Mesenchymal stem cell of adipose (primary cell): ENCODE measurements around the gene PPP2R2B.

DNA sequence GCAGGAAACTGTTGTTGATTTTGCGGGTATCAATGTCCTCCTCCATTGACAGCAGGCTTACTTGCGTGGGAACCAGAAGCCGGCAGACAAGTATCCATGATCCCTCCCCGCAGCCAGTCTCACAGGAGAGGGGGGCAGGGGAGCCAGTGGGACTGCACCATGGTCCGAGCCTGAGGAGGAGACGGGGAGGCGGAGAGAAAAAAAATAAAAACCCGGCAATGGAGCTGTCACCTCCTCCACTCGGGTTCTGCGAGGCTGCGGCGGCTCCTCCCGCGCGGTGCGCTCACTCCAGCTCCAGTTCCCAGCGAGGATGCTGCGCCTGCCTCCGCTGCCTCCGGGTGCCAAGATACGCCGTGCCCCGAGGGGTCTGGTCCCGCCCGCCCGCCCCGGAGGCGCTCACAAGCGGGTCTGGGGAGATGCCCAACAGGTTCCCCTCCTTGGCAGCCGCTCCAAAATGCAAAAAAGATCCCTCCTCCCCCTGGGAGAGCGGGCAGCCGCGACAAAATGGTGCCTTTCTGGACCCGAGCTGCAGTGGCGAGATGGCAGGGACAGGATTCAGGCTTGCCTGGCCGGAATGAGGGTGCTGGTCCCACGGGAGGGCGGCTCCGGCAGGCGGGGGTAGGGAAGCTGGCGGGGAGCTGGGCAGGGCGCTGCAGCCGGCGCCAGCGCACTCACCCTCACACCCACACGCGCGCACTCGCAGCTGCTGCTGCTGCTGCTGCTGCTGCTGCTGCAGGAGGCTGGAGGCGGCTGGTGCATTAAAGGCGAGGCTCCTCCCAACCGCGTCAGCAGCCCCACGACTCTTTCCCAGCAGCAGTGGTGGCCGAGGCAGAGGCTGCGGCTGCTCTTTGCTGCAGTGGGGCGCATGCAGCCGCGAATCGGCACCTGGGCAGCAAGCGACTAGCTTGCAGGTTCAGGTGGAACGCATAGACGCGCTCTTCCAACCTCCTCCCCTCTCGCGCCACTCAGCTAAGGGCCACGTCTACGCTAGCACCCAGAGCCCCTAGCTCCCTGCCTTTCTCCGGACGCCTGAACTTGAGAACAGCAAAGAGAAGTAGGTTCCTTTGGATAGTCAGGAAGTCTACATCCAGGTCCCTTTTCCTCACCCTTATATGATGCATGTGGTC is at the start of gene PPP2R2B:
TSS of gene PPP2R2B (minus strand) at position 732 of the 1,127 bp plus-strand sequence.
- CAGE, long polyA plus RNA: no peak

GRCh38 chr5:147387060-147387492 is 122.8 kb downstream of the DPYSL3 start:
- CAGE, long polyA plus RNA: no peak

GRCh38 chr5:147403934-147404797 is 105.7 kb downstream of the DPYSL3 start:
- CAGE, long polyA plus RNA: no peak

DNA sequence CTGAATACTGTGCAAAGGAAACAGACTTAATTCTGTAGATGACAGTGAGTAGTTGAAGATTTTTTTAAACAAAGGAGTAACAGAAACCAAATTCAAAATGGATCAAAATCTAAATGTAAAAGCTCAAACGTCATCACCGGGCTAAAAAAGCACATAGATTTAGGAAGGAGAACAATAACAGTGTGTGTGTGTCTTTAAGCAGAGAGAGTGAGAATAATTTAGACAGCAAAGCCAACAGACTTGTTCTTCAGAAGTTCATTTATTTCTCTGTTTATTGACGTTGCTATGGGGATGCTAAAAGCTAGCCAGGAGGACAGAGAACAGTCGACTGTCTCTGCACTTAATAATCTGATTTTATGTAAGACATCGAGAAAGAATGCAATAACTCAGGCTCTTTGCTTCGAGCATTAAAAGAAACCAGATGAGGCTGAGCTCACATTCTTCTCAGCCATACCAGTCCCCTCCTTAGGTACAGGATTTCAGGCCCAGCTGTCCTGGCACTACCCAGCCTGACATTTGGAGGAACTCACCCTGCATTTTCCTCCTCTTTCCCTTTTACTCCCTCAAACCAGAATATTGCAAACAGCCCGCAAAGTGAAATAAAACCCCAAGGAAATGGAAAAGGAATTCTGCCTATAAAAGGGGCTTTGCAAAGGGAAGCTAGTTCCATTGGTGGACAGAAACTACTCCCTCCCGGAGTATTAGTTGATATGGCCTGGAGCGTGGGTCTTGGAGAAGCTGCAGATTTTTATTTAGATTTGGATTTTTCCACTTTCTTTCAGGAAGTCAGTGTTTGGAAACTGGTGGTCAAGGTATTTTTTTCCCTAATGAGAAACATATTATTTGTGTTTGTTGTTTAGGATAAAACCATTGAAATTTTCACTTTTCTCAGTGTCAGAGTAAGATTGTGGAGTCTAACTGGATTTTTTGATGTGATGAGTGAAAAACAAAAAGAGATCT is 44.5 kb upstream of the DPYSL3 start:
- CAGE, long polyA plus RNA: no peak

- CAGE, long polyA plus RNA: no peak
These were observed 5.1 kb upstream of the C5orf46 start for GRCh38 chr5:147911437-147911796.

- CAGE, long polyA plus RNA: no peak
These were observed 26.9 kb downstream of the SPINK5 start for GRCh38 chr5:148090423-148091396.

- CAGE, long polyA plus RNA: no peak
These were observed 30.3 kb downstream of the SPINK5 start for GRCh38 chr5:148093935-148094529.

- CAGE, long polyA plus RNA: no peak
These were observed 37.4 kb downstream of the SPINK5 start for GRCh38 chr5:148101247-148101502.

GRCh38 chr5:148416805-148417384 is 33.1 kb downstream of the FBXO38 start:
- CAGE, long polyA plus RNA: no peak

- CAGE, long polyA plus RNA: no peak
These were observed 84.7 kb upstream of the HTR4 start for GRCh38 chr5:148738943-148739425.

DNA sequence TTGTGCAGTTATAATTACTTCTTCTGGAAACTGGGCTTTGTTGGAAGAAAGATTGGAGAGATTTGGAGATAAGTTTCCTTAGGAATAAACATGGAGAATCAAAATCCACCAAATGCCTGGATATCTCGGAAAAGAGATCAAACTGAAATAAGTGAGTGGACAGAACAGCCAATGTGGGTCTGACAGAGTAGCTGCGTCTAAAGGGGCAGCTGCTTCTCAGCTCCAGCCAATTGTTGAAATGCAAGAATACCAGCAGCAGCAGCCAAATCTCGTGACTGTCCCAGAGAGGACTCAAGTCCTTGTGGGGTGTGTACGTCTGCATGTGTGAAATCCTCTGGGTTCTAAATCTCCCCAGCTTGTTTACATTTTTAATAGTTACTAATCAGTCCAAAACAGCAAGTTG is 85.6 kb upstream of the ADRB2 start:
- CAGE, long polyA plus RNA: no peak

GRCh38 chr5:148825462-148825965 is 897 bp upstream of the ADRB2 start:
- CAGE, long polyA plus RNA: no peak

DNA sequence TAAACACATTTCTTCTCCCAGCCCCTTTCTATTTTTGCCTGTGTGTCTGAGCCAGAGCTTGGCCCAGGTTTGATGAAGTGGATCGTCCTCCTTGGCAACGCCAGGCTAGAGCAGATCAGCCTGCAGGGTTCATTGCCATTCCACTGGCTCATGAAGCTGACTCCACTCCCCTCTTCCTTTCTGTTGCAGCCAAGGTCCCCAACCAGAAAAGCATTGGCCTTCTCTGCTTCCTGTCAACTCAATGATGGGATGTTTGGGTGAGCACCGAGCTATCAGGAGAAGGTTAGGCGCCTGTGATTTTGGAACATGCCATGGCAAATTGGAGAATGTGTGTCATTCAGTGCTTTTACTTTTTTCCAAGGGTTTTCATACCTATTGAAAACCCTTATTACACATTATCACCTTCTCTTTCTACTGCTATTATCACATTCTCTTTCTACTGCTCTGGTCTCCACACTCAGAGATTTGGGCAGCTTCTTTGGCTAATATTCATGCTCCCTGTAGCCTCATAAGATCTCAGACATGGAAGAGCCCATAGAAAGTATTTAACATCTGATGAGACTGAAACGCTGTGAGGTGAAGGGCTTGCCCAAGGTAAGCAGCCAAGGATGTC is 3.5 kb downstream of the ADRB2 start:
- CAGE, long polyA plus RNA: no peak

- CAGE, long polyA plus RNA: no peak
These were observed 10.3 kb downstream of the ADRB2 start for GRCh38 chr5:148836618-148837228.

GRCh38 chr5:148841727-148842011 is 15.3 kb downstream of the ADRB2 start:
- CAGE, long polyA plus RNA: no peak

GRCh38 chr5:148914923-148915295 is 88.5 kb downstream of the ADRB2 start:
- CAGE, long polyA plus RNA: no peak

DNA sequence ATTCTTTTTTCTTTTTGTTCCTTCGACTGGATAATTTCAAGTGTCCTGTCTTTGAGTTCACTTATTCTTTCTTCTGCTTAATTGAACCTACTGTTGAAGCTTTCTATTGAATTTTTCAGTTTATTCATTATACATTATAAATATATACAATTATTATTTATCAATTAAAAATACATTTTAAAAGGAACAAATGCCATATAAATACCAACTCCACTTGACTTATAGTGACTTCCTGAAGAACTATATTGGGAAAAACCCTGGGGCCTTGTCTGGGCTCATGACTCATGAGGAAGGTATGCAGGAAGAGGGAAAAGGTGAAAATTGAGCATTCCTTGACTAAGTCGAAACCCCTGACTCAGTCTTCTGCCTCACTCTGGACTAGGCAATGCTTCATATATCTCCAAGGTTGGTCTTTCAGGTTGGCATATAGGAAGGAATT is 78.6 kb downstream of the SH3TC2 start:
- CAGE, long polyA plus RNA: no peak

GRCh38 chr5:148986493-148987160 is 76.2 kb downstream of the SH3TC2 start:
- CAGE, long polyA plus RNA: no peak

DNA sequence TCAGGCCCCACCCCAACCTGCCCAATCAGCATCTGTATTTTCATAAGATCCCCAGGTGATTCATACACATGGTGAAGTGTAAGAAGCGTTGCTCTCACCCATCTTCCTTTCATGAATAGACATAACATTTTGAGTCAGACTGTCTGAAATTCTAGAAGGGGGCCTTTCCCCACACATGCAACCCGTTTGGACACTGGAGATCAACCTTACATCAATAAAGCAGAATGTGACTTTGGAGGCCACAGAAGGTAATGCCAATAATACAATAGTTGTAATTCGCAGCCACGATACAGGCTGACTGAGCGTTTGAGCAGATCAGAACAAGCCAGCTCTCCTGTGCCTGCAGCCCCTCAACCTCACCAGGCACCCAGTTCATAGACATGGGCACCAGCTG is 9.2 kb upstream of the AFAP1L1 start:
- CAGE, long polyA plus RNA: no peak

DNA sequence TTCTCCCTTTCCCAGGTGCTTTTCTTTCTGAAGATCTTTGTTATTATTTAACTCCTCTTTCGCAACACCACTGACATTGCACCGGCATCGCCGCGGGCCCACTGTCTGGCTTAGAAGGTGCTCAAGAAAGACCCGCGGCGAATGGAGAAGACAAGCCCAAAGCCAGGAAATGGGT is 496 bp upstream of the AFAP1L1 start:
- CAGE, long polyA plus RNA: no peak